ENCODE data around the genes CHMP1B and CIDEA.

- PRO-cap: no peak
Measured at GRCh38 chr18:9950606-9951145, 36.9 kb downstream of the VAPA start.

DNA sequence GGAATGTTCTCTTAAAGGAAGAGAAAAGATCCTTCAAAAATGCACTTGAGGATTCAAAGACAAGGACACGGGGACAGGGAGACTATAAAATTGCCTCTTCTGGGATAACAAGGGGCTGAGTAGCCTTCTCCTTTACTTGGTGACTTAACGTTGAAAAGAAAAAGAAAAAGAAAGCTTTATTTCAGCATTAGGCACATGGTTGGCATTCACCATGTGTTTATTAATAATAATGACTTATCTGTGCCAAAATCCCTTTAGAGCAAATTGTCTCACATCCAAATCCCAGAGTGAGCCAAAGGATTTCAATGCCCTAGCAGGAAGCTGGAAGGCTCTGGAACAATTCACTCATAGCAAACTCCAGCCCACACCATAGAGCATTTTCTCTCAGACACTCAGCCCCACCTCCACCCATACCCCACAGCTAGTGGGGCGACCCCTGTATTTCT is 100.3 kb upstream of the APCDD1 start:
- PRO-cap: no peak

GRCh38 chr18:10374426-10375058 is 79.9 kb upstream of the APCDD1 start:
- PRO-cap: no peak

DNA sequence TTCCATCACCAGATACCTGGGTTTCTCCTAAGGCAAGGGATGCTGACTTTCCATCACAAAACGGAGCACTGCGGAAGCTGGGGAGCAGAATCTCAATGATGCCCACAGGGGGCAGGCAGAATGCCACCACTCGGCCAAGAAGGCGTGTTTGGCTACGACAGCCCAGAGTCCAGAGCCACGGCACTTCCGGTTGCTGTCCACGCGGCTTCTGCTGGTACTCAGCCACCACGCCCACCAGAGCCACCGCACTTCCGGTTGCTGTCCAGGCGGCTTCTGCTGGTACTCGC is 40.3 kb upstream of the APCDD1 start:
- PRO-cap: no peak

GRCh38 chr18:10560148-10560413 is 34.3 kb downstream of the NAPG start:
- PRO-cap: no peak

DNA sequence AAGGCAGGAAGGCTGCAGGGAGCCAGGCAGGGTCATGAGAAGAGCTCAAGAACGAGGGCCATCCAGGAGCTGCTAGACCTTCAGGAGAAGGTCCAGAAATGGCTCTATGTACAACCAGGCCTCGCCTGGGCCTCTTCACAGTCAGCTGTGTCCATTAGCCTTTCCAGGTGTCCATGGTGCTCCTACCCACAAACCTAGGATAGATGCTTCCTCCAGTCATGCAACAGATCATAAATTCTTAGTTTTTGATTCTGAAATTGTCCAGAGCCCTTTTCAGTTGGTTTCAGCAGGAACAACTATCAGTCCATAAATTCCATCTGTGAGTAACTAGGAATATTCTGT is 92.8 kb downstream of the PIEZO2 start:
- PRO-cap: no peak

- PRO-cap: no peak
Measured at GRCh38 chr18:11119962-11120420, 29.4 kb downstream of the PIEZO2 start.

GRCh38 chr18:11850573-11851568 is at the start of gene CHMP1B:
CHMP1B (plus strand) TSS chr18:11851413.
- PRO-cap: unidirectional peak, minus-strand start at chr18:11851037; bidirectional peak, plus-strand start at chr18:11851419, minus-strand start at chr18:11851275

DNA sequence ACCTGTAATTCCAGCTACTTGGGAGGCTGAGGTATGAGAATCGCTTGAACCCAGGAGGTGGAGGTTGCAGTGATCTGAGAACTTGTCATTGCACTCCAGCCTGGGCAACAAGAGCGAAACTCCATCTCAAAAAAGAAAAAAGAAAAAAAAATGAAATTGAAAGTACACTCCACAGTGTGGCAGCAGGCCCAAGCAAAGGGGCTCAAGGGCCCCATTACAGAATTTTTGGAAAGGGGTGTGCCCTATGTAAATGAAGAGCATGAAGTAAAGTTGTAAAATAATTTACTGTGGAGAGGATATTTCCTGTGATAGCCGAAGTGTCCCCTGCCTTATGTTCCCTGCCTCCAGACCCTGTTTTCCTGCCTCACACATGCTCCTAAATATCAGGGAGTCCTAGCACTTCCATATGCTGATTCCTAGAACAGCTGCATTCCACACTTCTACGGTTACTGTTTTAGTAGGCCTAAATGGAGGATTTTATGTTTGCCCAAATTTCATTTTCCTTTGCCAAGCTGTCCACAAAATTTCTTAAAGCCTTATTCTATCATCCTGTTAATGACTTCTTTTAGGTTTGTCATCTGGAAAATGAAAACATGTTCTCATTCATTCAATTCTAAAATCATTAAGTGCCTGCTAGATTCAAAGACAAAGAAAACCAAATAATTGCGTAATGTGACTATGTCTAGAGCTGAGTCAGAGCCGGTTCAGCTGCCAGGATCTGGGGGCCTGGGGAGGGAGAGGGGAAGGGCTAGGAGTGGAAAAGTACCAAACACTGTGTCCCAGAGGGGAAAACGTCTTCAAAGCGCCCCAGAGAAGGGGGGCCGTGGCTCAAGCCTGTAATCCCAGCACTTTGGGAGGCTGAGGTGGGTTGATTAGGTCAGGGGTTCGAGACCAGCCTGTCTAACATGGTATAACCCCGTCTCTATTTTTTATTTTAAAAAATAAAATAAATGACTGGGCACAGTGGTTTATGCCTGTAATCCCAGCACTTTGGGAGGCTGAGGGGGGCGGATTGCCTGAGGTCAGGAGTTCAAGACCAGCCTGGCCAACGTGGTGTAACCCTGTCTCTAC is 25.9 kb upstream of the IMPA2 start:
- PRO-cap: no peak

- PRO-cap: no peak
Measured at GRCh38 chr18:12013211-12014018, 32.1 kb downstream of the IMPA2 start.

DNA sequence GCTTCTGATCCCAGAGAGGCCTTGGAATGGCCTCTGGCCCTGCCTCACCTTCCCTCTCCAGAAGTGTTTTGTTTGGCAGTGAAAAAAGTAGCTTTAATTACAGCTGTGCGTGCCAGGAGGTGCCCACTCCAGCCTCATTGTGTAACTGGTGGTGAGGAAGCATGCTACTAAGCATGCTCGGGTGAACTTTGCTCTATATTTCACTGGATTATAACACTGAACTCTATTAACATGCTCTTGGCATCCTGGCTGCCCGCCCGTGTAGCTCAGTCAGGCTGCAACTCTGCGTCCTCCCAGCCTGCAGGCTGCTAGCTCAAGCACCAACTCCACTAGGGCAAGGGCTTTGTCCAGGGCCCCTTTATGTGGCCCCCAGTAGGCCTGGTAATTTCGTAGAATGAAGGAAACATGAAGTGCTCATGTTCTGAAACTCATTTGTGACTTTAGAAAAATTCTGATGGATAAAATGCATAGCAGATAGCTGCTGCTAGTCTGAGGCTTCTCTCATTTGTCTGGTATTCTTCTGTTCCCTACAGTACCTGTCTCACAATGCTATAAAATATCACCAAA is 34.4 kb downstream of the IMPA2 start:
- PRO-cap: no peak

- PRO-cap: no peak
Measured at GRCh38 chr18:12030238-12031013, 49.1 kb downstream of the IMPA2 start.

- PRO-cap: no peak
Measured at GRCh38 chr18:12038150-12038604, 55.5 kb upstream of the ANKRD62 start.

- PRO-cap: no peak
Measured at GRCh38 chr18:12253920-12254511, at the start of gene CIDEA. CIDEA (plus strand) TSS chr18:12254361.

GRCh38 chr18:12282527-12283146 is 25.4 kb upstream of the TUBB6 start:
- PRO-cap: no peak

DNA sequence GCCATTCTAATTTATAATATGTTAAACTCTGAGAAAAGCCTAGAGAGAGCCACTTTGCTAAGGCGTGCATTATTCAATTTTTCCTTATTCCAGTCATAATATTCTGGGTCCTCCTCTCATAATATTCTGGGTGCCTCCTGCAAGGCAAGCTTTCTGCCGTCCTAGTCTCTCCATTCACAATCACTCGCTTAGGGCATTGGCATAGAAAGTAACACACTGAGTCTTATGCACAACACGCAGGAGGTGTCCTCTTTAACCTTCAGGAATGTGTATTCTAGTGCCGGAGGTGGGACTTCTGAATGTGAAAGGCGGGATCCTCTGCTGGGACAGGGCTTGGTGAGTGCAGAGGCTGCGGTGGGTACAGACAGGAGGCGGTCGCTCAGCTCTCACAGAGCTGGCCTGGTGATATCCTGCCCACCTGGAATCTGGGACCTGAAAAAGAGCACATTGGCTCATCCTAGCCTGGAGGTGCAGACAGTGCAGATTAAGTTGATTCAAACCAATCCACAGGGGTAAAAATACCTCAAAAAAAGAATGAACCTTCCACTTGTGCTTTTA is 19.3 kb upstream of the TUBB6 start:
- PRO-cap: unidirectional peak, plus-strand start at position 345 of the sequence

DNA sequence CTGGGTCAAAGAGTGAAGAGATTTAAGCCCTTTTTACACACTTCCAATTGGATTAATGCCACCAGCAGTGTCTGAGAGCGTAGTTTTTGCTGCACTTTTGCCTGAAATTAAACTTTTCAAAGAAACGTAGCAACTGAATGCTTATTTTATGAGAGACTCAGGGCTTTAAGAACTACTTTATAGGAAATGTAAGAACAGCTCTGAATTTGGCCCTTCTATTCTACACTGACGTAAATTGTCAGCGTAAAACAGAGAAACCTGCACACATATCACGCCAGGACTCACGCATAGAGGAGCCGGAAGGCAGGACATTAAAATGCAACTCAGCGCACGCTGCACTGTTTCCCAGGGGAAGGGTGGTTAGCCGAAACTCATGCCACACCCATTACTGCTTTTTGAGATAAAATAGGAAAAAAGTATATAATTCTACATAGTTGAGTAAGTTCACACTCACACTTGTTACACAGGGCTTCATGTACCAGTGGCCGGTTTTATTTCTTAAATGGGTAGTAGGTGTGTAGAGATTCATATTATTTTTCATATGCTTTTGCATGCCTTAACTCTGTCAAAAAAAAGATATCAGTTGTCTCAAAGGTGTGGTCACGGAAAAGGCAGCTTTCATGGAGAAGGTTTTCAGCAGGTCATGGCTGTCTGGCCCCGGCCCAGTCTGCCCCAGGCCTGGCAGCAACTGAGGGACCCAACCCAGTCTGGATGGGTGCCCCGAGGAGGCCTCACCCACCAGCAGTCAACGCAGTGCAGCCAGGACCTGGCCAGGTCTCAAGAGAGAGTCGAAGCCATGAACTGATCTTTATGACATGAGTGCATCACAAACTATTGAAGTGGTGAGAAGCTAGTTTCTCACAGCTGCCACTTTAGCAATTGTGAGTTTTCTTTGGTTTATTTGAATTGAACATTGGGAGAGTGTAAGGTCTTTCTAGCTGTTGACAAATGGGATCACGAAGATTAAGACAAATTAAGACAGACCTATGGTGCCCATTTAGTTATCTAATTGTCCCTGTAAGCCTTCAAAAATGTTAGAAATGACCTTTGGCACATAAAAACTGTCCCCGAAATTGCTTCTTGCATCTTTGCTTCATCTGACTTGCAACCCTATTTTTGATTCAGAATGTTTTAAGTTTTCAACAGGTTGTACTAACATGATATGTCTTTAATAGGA is 7.7 kb downstream of the TUBB6 start:
- PRO-cap: no peak

DNA sequence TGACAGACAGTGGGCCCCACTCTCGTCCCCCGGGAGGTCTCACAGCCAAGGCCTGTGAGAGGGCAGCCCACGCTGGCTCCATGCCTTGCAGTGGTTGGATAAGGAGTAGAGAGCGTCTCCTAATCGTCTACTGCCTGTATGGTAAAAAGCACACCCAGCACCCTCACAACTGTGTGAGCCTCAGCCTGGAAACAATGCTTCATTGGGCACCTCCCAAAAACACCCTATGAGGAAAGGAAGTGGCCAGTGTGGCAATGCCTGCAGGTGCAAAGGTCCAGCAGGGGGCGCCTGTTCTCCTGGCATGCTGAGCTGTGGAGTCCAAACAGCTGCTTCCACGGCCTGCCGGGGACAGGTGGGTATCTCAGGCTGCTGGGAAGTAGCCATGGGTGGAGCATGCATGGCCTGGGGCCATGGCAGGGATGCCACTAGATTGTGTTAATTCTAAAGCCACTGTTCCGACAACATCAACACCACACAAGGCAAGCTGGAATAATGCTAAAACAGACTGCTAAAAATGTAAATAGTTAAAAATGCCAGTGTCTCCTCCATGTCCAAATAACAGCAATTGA is 19.9 kb downstream of the TUBB6 start:
- PRO-cap: no peak

DNA sequence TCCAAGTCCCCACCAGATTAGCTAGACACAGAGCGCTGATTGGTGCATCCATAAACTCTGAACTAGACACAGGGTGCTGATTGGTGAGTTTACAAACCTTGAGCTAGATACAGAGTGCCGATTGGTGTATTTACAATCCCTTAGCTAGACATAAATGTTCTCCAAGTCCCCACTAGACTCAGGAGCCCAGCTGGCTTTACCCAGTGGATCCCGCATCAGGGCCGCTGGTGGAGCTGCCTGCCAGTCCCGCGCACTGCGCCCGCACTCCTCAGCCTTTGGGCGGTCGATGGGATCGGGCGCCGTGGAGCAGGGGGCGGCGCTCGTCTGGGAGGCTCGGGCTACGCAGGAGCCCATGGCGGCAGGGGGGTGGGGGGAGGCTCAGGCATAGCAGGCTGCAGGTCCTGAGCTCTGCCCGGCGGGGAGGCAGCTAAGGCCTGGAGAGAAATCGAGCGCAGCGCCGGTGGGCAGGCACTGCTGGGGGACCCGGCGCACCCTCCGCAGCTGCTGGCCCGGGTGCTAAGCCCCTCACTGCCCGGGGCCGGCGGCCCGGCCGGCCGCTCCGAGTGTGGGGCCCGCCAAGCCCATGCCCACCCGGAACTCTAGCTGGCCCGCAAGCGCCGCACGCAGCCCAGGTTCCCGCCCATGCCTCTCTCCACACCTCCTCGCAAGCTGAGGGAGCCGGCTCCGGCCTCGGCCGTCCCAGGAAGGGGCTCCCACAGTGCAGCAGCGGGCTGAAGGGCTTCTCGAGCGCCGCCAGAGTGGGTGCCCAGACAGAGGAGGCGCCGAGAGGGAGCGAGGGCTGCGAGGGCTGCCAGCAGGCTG is 74.0 kb downstream of the PSMG2 start:
- PRO-cap: no peak

- PRO-cap: no peak
Measured at GRCh38 chr18:12819239-12819740, 64.7 kb downstream of the PTPN2 start.

Data from trachea (tissue), 1 donor.